Endothelial cell of umbilical vein (primary cell): ENCODE measurements around the genes SOSTDC1 and MACC1.

DNA sequence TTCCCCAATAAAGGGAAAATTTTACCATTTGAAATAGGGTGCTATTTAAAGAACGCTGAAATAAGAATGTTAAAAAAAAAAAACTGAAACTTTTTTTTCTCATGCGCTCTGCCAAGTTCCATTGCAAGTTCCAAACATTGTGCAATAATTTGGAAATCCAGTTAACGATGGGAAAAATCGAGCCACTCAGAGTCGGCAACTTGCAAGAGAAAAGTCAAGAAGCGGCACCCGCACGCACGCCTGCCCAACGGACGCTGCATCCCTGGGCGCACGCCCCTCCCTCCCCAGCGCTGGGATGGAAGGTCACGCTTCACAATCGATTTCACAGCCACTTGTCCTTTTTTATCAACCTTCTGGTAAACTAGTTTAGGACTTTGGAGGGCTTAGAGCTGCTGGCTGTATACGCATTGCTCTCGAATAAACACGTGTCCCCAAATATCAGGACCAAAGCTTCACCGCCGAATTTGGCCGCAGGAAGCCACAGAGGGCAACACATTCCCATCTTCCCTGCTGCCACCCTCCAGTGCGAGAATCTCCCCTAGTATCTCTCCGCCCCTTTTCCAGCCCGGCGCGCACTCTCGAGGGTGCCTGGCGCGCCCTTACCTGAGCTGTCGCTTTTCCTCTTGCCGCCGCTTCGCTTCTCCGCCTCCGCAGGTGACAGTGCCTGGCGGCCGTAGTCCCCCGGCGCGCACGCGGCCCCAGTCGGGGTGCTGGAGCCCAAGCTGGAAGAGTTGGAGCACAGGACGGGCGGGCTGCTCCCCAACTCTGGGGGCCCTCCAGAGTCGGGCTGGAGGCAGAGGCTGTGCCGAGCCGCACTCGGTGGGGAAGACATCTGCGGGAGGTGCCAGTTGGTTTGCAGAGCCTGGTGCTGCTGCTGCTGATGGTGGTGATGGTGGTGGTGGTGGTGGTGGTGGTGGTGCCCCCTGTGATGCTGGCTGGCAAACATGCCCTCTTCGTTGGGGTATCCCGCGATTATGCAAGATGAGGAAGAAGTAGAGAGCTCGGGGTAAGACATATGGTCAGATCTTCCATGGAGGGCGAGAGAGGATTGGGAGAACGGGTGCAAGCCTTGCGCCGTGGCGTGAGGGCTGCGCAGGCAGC, 850 bp downstream of the MEOX2 start:
- PRO-cap = no peak
CAGE:
- cytosol, long polyA minus RNA = no peak
- cytosol, long polyA plus RNA = no peak
- long polyA plus RNA = no peak
- nucleus, long polyA minus RNA = no peak
- nucleus, long polyA plus RNA = no peak

DNA sequence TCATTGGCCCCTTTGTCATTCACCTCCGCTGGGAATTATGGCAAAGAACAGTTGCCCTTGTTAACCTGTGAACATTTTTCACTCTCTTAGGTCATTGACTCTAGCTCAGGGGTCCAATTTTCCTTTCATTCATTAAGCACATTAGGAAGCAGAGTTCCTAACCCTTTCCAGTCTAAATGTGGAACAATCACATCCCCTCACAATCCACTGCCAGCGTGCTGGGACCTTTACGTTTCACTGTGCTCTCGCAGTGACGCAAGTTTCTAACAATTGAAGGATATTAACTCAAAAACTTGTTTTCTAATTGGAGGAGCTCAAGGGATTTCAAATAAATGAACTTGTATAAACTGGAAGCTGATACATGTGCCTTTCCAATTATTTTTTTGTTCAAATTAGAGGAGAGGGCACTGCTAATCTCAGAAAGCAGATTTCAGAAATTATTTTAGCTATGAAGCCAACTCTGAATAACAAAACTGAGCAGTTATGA, 79.3 kb upstream of the MEOX2 start:
- PRO-cap = no peak
CAGE:
- cytosol, long polyA minus RNA = no peak
- cytosol, long polyA plus RNA = no peak
- long polyA plus RNA = no peak
- nucleus, long polyA minus RNA = no peak
- nucleus, long polyA plus RNA = no peak

GRCh38 chr7:16129217-16129933, 292.0 kb downstream of the CRPPA start:
- PRO-cap = no peak
CAGE:
- cytosol, long polyA minus RNA = no peak
- cytosol, long polyA plus RNA = no peak
- long polyA plus RNA = no peak
- nucleus, long polyA minus RNA = no peak
- nucleus, long polyA plus RNA = no peak

- PRO-cap = no peak
CAGE:
- cytosol, long polyA minus RNA = no peak
- cytosol, long polyA plus RNA = no peak
- long polyA plus RNA = no peak
- nucleus, long polyA minus RNA = no peak
- nucleus, long polyA plus RNA = no peak
Measured at GRCh38 chr7:16465203-16466126, at the start of gene SOSTDC1. Gene SOSTDC1 (minus strand): TSS chr7:16465738.

DNA sequence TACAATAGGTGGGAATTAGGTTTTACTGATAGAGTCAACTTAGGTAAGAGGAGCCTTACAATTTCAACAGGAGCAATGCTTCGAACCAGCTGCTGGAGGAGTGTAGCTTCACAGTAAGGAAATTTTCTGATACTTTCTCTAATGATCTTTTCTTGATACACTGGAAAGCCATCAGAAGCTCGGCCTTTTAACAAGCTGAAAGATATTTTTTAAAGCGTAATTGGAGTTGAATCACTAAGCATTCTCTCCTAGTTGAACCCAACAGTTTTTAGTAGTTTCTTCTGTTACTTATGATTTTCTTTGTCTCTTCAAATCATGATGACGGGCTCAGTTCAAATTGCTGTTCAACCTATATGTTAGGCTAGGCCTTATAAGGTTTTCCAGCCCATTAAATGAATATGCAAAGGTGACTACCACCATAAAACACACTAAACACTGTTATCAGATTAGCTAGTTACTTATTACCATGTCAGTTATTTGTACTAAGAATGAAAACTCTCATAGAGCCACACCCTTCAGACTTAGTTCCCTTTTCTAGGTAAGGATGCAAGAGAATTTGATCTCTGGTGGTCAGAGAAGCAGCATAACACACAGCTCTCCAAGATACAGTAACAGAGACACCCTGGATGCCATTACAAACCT, 35.9 kb downstream of the ANKMY2 start:
- PRO-cap = no peak
CAGE:
- cytosol, long polyA minus RNA = no peak
- cytosol, long polyA plus RNA = no peak
- long polyA plus RNA = no peak
- nucleus, long polyA minus RNA = no peak
- nucleus, long polyA plus RNA = no peak

- PRO-cap = no peak
CAGE:
- cytosol, long polyA minus RNA = no peak
- cytosol, long polyA plus RNA = no peak
- long polyA plus RNA = no peak
- nucleus, long polyA minus RNA = no peak
- nucleus, long polyA plus RNA = no peak
Measured at GRCh38 chr7:16704221-16705173, 49.1 kb upstream of the TSPAN13 start.

GRCh38 chr7:16803821-16804234, 971 bp downstream of the AGR2 start:
- PRO-cap = no peak
CAGE:
- cytosol, long polyA minus RNA = no peak
- cytosol, long polyA plus RNA = no peak
- long polyA plus RNA = no peak
- nucleus, long polyA minus RNA = no peak
- nucleus, long polyA plus RNA = no peak

DNA sequence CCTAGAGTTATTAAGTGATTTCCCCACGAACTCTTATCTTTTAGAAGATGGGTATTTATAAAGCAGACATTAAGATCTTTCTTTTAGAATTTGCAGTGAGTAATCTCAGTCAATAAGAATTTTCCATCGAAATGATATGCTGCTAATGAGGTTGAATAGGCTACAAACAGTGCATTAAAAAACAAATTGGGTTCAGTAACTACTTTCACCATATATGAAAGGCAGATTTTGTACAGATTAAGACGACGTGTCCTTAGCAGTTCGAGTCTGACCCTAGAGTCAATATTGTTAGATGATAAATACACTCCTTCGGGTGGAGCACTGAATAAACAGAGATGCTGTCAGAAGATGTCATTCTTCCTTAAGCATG, 5.7 kb upstream of the AGR2 start:
- PRO-cap = no peak
CAGE:
- cytosol, long polyA minus RNA = no peak
- cytosol, long polyA plus RNA = no peak
- long polyA plus RNA = no peak
- nucleus, long polyA minus RNA = no peak
- nucleus, long polyA plus RNA = no peak

GRCh38 chr7:17130222-17130806, 168.1 kb upstream of the AHR start:
- PRO-cap = no peak
CAGE:
- cytosol, long polyA minus RNA = no peak
- cytosol, long polyA plus RNA = no peak
- long polyA plus RNA = no peak
- nucleus, long polyA minus RNA = no peak
- nucleus, long polyA plus RNA = no peak

- PRO-cap = no peak
CAGE:
- cytosol, long polyA minus RNA = no peak
- cytosol, long polyA plus RNA = no peak
- long polyA plus RNA = no peak
- nucleus, long polyA minus RNA = no peak
- nucleus, long polyA plus RNA = no peak
Measured at GRCh38 chr7:17301056-17301276, 2.5 kb downstream of the AHR start.

DNA sequence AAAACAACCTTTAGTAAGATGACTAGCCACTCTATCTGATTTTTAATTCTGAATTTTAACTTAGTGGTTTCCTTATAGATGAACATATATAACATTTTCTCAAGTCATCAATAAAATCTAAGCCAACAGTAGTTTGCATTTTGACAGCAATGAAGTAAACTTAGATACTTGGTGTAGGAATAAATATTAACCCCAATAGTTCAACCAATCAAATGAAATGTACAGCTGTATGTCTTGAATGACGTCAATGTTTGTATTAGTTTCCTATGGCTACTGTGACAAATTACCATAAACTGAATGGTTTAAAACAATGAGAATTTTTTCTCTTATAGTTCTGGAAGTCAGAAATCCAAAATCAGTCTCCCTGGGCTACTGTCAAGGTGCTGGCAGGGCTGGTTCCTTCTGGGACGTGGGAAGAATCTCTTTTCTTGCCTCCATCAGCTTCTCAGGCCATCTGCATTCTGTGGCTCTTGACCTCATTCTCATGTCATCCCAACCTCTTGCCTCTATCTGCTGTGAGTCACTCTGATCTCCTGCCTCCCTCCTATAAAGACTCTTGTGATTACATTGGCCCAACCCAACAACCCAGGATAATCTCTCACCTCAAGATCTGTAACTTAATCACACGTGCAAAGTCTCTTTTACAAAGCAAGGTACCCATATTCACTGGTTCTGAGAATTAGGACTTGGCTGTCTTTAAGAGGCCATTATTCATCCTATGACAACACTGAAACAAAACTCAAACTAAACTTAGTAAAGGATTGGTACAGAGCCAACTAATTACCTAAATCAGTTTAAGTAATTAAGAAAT, 73.6 kb downstream of the AHR start:
- PRO-cap = unidirectional peak, plus-strand start at position 358 of the sequence
CAGE:
- cytosol, long polyA minus RNA = no peak
- cytosol, long polyA plus RNA = no peak
- long polyA plus RNA = no peak
- nucleus, long polyA minus RNA = no peak
- nucleus, long polyA plus RNA = no peak

- PRO-cap = bidirectional peak, plus-strand start at chr7:18019891, minus-strand start at chr7:18019659
CAGE:
- cytosol, long polyA minus RNA = no peak
- cytosol, long polyA plus RNA = no peak
- long polyA plus RNA = no peak
- nucleus, long polyA minus RNA = no peak
- nucleus, long polyA plus RNA = no peak
Measured at GRCh38 chr7:18019577-18020000, 8.1 kb downstream of the PRPS1L1 start.

GRCh38 chr7:18520712-18521241, 25.2 kb downstream of the HDAC9 start:
- PRO-cap = no peak
CAGE:
- cytosol, long polyA minus RNA = no peak
- cytosol, long polyA plus RNA = no peak
- long polyA plus RNA = no peak
- nucleus, long polyA minus RNA = no peak
- nucleus, long polyA plus RNA = no peak

DNA sequence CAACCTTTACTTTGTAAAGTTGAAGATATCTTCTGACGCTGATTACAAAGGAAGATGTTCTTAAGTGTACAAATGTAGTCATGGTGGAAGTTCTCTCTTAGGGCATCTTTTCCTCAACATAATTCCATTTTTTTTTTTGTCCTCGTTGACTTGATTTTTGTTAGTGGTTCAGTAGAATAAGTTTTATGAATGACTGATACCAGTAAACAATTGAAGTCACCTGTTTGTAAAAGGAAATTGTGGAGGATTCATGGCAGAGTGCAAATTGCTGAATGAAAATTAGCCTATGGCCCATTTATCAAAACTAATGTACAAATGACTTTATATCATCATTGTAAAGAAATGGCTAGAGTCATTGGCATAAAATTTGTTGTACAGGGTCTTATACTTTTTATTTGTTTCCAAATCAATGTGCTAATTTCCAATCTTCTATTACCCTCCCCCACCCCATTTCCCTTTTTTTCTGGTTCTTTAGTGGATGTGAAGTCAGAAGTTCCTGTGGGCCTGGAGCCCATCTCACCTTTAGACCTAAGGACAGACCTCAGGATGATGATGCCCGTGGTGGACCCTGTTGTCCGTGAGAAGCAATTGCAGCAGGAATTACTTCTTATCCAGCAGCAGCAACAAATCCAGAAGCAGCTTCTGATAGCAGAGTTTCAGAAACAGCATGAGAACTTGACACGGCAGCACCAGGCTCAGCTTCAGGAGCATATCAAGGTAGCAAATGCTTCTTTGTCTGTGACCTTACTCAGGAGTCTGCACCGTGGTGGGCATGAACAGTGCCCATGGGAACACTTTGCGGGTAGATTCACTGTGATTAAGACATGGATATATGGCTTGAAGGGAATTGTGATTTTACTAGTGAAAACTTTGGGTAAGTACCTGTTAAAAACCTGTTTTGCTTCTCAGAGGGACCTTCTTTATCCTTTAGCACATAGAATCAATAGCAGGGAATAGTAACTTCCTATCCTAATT, 89.5 kb downstream of the HDAC9 start:
- PRO-cap = no peak
CAGE:
- cytosol, long polyA minus RNA = no peak
- cytosol, long polyA plus RNA = no peak
- long polyA plus RNA = no peak
- nucleus, long polyA minus RNA = no peak
- nucleus, long polyA plus RNA = no peak

GRCh38 chr7:18814353-18814781, 303.1 kb downstream of the TWIST1 start:
- PRO-cap = no peak
CAGE:
- cytosol, long polyA minus RNA = no peak
- cytosol, long polyA plus RNA = no peak
- long polyA plus RNA = no peak
- nucleus, long polyA minus RNA = no peak
- nucleus, long polyA plus RNA = no peak

GRCh38 chr7:19215419-19215952, 70.3 kb upstream of the FERD3L start:
- PRO-cap = no peak
CAGE:
- cytosol, long polyA minus RNA = no peak
- cytosol, long polyA plus RNA = no peak
- long polyA plus RNA = no peak
- nucleus, long polyA minus RNA = no peak
- nucleus, long polyA plus RNA = no peak

GRCh38 chr7:20217160-20218032, at the start of gene MACC1:
Gene MACC1 (minus strand): TSS chr7:20217384.
- PRO-cap = no peak
CAGE:
- cytosol, long polyA minus RNA = no peak
- cytosol, long polyA plus RNA = no peak
- long polyA plus RNA = no peak
- nucleus, long polyA minus RNA = no peak
- nucleus, long polyA plus RNA = no peak

- PRO-cap = bidirectional peak, plus-strand start at chr7:20329851, minus-strand start at chr7:20329940
CAGE:
- cytosol, long polyA minus RNA = no peak
- cytosol, long polyA plus RNA = no peak
- long polyA plus RNA = no peak
- nucleus, long polyA minus RNA = no peak
- nucleus, long polyA plus RNA = no peak
Measured at GRCh38 chr7:20329610-20330082, 1.1 kb upstream of the ITGB8 start.

- PRO-cap = no peak
CAGE:
- cytosol, long polyA minus RNA = no peak
- cytosol, long polyA plus RNA = no peak
- long polyA plus RNA = no peak
- nucleus, long polyA minus RNA = no peak
- nucleus, long polyA plus RNA = no peak
Measured at GRCh38 chr7:20777089-20778064, 9.3 kb downstream of the SP8 start.

DNA sequence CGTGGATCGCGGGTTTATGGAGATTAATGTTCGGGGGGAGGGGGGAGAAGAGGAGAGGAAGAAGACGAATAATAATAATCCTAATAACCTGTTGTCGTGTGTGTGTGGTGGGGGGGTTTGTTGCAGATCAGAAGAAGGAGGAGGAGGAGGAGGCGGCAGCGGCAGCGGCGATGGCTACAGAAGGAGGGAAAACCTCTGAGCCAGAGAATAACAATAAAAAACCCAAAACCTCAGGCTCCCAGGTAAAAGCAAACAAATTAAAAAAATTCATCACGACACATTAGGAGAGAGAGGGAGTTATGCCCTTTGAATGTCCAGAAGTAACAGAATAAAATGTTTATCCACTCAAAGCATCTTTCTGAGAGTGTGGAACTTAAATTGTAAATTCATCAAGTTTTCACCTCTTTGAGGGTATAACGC, 678 bp downstream of the SP4 start:
- PRO-cap = no peak
CAGE:
- cytosol, long polyA minus RNA = no peak
- cytosol, long polyA plus RNA = no peak
- long polyA plus RNA = no peak
- nucleus, long polyA minus RNA = start-site peak on the plus strand centred at position 146 of the sequence, 83 bp wide, 22 reads
- nucleus, long polyA plus RNA = no peak